ENCODE measurements around a stretch of chr11.

- PRO-cap = no peak
Measured at GRCh38 chr11:107403656-107404357, 53.8 kb downstream of the CWF19L2 start.

DNA sequence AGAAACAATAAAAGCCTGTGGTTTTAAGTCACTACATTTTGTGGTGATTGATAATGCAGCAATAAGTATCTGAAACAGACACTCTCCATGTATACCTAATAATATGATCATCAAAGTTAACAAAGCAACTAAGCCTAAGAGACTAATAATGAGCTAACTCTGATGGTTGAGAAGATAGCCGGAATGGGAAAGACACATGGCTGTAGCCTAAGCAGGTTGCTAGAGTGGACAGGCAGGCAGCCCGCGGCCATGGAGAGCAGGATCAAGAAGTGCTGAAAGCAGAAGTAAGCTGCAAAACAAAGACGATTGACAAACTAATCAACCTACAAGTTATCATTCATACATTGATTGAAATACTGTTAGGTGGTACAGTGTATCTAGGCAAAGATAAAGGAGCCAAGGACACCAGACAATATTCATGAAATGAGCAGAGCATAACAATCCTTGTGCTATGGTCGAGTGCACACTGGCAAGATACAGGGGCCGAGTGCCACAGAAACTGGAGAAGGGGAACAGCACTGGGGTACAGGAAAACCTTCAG, 29.3 kb downstream of the SLN start:
- PRO-cap = no peak

GRCh38 chr11:107928781-107929190, 538 bp downstream of the RAB39A start:
- PRO-cap = no peak

- PRO-cap = no peak
Measured at GRCh38 chr11:107935749-107936001, 7.4 kb downstream of the RAB39A start.

DNA sequence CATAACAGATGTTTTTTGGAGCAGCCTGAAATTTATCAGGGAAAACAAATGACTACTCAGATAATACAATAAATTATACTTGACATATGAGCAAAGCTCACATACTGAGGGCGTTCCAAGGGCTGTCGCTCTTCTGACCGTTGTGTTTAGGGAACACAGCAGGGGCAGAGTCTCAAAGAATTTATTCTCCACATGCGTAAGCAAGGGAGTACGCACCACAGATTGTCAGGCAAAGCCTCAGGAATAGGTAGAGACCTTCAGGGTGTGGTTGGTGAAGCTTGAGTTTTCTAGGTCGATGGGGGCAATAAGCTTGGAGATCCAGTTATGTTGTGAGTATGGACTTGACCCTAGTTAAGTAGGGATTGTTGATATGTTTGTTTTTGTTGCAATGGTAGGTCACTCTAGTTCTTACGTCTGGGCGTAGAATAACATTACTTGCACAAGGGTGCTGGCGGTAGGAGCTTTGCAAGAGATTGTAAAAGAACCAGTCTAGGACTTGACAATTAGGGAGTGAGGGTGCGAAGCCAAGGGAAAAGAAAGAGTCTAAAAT, 860 bp downstream of the ACAT1 start:
- PRO-cap = no peak

GRCh38 chr11:108221862-108222219, 597 bp downstream of the NPAT start:
- PRO-cap = no peak

- PRO-cap = no peak
Measured at GRCh38 chr11:108357716-108358376, 109.5 kb downstream of the C11orf65 start.

GRCh38 chr11:108551416-108552506, 41.8 kb downstream of the EXPH5 start:
- PRO-cap = no peak

DNA sequence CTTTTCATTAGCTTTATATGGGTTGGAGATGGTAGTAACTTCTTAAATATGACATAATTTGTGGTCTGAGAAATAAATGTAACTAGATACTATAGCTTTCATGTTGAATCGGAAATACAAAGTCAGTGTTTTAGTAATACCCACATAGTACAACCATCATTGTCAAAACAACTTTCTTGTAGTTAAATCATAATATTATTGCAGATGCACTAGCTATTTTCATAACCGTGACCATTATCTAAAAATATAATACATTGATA, 171.2 kb downstream of the DDX10 start:
- PRO-cap = no peak

GRCh38 chr11:108857434-108857777, 192.5 kb downstream of the DDX10 start:
- PRO-cap = no peak

- PRO-cap = no peak
Measured at GRCh38 chr11:108980718-108981080, 315.8 kb downstream of the DDX10 start.

DNA sequence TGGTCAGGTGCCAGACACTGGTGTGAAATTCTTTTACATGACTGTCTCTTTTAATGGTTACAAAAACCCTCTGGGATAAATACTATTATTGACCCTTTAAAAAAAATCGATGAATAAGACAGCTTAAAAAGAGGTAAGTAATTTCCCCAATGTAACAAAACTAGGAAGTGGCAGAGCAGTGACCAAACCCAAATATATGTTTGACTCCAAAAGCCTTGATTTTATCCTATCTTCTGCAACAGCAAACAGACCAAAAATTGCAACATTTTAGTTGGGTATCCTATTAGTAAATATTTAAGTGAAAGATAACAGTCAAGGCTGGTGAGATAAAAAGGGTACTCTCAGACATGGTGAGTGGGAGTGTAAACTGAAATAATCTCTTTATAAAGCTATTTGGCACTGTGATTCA, 1.8 kb upstream of the RDX start:
- PRO-cap = no peak

DNA sequence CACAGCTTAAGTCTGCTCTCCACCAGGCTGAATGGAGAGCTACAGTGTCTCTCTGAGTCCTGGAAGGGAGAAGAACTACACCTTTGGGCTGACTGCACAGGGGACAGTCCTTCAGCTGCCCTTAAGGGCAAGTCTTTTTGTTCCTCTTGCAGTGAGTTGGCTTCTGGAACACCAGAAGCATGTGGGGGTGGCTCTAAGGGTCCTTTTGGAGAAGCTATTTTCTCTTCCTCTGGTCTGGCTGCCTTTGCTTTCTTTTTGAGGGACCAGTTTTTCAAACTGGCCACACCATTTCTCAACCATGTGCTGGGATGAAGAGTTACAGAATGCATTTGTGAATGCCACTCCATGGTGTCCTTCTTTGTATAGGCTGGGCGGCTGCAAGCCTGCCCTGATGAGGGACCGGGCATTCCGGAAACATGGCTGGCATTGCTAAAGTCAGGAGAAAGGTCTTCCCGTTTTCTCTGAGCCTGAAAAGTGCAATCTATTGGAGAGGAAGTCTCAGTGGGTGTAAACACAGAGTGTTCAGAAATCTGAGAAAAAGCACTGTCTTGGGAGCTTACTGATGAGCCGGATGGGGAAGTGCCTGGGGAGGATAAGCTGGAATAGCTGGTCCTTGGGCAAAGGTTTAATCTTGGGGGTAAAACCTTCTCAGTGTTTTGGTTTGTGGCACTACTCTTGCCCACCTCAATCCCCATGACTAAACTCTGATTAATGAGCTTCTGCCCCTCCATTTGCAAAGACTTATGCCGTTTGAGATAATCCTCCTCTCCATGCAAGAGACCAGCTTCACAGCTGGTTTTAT, 132.5 kb downstream of the ARHGAP20 start:
- PRO-cap = no peak

DNA sequence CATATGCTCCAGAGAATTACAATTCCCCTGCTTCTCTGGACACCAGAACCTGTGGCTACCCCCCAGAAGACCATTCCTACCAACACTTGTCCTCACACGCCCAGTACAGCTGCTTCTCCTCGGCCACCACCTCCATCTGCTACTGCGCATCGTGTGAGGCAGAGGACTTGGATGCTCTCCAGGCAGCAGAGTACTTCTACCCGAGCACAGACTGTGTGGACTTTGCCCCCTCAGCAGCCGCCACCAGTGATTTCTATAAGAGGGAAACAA, 9.7 kb downstream of the POU2AF3 start:
- PRO-cap = no peak

DNA sequence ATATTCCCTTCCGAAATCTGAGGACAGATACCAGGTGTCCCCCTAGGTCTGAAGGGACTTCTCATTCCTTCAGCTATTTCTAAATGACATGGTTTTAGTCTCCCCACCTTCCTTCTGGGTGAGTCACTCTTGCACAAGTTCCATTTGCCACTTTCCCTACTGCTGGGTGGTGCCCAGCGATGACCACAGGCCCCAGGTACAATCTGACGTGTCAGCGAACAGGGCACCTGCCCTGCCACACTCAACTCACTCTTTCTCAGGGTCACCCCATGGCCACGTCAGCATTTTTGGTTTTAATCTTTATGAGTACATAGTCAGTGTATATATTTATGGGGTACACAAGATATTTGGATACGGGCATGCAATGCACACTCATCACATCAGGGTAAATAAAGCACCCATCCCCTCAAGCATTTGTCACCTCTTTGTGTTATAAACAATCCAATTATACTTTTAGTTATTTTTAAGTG, 17.2 kb downstream of the POU2AF1 start:
- PRO-cap = bidirectional peak, plus-strand start at position 209 of the sequence, minus-strand start at position 234 of the sequence

DNA sequence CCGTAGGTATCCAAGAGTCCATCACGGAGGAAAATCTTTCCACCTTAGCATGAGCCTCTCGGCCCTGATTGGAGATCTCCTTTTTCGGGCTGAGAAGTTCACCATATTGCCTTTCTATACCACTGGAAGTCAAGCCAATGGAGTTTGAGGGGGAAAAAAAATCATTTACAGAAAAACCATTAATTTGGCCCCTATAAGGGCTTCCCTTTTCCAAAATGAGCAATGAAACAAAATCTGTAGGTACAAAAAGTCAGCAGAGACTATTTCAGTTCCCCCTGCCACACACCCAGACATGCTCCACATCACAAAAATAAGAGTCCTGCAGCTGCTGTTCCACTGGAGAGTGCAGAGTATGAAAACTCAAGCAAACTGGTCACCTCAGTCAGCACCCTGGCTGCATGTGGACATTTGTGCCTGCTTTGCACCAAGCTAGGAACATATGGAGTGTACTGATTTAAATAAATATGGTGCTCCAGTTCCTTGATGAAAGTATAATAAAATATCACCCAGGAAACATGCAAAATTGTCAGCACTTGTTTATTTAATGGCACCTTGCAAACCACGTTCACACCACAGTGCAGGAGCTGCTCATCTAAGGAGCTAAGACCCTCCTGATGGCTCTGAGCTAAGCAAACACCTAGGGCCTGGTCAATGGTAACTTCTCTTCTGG, 15.1 kb downstream of the POU2AF1 start:
- PRO-cap = unidirectional peak, minus-strand start at position 406 of the sequence

DNA sequence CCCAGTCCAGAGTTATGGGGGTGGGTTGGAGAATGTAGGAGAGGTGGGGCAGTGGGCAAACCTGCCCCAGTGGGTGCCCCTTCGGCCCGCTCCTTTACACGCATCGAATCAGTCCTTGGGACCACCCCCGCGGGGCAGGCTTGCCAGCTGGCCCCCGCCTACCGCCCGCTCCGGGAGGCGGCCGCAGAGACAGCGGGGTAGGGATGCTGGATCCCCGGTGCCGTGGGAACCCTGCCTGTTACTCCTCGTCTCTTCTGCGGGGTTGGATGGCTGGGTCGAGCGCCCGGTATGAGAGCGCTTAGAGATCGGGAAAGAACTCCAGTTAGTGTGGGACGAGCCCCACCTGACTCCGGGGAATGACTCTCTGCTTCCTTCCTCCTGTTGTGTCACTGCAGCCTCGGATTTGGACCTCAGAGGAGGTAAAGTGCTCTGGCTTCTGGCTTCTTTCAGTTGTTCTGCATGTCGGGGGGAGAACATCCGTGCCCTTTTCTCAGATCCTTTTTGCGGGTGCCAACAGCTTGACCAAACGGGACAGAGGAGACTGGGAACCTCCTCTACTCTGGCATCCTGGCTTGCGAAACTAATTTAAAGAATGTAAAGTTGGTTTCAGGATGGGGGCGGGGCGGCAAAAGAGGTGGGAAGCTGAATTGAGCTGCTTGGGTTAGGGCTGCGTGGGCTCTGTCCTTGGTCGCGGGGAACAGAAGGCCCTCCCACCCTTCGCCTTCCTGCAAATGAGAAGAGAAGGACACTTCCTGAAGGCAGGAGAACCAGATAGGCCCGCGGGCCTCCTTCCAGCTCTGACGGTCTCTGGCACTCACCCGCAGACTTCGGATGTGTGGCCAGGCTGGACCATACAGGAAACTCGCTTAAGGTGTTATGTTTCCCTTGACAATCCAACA, 896 bp downstream of the LAYN start:
- PRO-cap = bidirectional peak, plus-strand start at position 449 of the sequence, minus-strand start at position 358 of the sequence; unidirectional peak, minus-strand start at position 699 of the sequence

- PRO-cap = bidirectional peak, plus-strand start at chr11:111603114, minus-strand start at chr11:111603056; unidirectional peak, minus-strand start at chr11:111603469; unidirectional peak, minus-strand start at chr11:111603749
Measured at GRCh38 chr11:111602993-111603925, 1.0 kb downstream of the SIK2 start.

- PRO-cap = no peak
Measured at GRCh38 chr11:111729065-111729346, 37.2 kb downstream of the PPP2R1B start.

DNA sequence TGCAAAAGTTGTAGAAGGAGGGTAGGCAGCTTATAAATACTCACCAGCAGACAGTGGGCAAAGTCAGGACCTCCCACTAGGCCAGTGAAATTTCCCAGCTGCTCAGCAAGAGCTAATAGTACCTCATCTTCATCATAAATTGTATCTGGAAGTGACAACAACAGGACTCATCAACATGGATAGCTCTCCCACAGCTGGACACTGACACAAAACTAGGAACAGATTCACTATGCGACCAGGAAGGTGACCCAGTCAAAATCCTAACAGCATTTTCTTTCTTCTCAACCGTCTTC, 1.5 kb downstream of the PPP2R1B start:
- PRO-cap = no peak

Measured in mucosa of descending colon (tissue), 1 donor.